Fallopian tube (tissue), 1 donor: Measurements from ENCODE around the gene SLC25A17.

DNA sequence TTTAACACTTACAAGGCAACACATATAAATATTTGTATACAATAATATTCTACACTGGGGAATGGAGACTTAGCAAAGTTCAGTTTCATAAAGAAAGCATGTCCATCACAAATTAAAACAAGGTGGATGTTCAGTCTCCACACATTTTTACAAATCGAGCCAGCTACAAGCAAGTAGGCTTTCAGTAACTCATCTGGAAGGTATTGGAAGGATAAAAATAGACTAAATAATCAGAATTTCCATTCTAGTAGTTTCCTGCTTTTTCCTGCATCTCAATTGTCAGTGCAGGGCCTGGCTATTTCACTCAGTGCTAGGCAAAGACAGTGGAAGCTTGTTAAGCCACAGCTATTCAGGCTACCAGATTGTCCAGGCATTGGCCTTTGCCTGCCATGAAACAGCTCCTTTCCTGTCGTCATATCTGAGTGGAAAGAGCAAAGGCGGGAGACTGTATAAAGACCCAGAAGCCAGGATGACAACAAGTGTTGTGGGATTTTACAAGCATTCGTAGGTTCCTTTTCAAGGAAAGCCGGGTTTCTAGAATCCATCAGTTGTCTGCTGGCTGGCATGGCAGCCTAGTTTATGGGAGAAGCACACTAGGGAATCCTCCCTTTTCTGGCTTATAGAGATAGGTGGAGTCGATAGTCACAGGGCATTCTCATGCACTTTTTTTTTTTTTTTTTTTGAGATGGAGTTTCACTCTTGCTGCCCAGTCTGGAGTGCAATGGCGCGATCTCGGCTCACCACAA, 2.1 kb upstream of the TNRC6B start:
- PRO-cap: unidirectional peak, plus-strand start at position 303 of the sequence

DNA sequence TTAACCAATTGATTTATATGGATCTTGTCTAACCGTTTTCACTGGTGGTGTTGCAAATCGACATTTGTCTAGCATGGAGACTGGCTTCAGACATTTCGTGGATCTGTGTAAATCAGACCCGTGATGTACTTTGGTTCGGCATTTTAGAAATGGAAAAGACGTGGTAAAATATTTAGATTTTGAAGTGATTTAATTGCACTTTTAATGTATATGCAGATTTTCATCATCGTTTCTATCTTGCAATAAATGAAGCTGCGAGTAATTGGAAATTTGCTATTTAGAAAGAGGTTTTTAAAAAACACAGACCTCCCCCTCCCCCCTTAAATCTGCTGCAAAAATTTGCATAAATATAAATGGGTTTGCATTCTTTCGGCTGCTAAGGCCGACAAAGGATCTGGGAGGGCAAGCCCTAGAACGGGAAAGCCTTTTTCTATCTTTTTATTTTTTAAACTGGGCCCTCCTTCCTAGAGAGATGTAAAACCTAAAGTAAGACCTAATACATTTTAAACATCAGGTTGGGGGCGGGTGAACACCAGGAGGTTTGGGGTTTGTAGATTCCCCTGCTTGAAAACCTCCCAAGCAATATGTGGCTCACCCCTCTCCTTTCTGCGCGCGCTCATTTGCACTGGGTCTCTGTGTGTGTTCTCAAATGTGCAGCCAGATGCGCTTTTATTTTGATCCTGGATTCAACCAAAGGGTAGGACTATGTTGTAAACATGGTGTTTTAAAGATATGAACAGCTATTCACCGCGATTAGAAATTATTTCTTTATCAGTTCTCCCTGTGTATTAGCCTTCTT, 639 bp downstream of the TNRC6B start:
- PRO-cap: unidirectional peak, plus-strand start at position 364 of the sequence; bidirectional peak, plus-strand start at position 672 of the sequence, minus-strand start at position 644 of the sequence

GRCh38 chr22:40220599-40221275, 43.0 kb downstream of the TNRC6B start:
- PRO-cap: no peak

DNA sequence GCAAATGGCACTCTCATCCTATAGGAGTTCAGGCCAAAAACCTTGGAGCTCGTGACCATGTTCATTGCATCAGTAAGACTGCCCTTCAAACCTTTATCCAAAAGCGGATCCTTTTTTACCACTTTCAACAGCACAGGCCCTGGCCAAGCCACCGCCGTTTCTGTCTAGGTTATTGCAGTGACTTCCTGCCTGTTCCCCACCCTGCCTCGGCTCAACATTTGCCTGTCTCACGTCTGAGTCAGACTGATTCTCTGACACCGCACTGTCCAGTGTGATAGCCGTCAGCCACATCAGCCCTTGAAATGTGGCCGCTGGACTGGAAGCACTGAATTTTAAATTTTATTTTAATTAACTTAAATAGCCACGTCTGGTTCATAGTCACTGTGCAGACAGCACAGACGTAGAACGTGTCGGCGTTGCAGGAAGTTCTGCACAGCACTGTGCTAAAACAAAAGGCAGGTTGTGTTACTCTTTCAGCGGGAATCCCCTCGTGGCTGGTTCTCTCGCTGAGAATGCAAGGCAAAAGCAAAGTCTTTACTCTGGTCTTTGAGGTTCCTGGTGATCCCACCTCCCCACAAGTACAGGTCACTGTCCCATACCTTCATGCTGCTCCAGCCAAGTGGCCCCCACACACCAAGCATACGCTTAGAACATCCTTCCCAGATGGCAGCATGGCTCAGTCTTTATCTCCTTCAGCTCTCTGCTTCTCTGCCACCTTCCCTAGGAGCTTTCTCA, 56.2 kb upstream of the ADSL start:
- PRO-cap: no peak

DNA sequence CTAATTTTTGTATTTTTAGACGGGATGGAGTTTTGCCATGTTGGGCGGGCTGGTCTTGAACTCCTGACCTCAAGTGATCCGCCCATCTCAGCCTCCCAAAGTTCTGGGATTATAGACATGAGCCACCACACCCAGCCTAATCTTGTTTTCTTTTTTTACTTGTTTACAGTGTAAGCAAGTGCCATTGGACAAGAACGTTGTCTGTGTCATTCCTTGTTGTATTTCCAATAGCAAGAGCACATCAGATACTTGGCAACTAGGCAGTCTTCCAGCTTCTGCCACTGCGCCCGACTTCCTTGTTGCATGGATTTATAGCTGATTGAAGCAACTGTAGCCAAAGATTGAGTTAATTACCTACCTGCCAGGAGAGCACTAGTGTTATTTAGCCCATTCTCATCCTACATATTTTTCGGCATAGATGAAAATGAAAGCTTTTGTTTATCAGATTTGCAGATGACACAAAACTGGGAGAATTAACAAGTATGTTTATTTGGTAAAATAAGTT, 3.0 kb upstream of the SGSM3 start:
- PRO-cap: no peak

DNA sequence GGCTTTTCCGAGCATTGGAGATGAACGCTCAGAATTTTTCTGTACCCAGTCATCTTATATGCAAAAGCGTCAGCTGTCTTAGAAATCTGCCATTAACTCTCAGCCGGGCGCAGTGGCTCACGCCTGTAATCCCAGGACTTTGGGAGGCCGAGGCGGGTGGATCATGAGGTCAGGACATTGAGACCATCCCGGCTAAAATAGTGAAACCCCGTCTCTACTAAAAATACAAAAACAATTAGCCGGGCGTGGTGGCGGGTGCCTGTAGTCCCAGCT, 78.4 kb downstream of the SGSM3 start:
- PRO-cap: no peak

GRCh38 chr22:40534850-40535159, 101.7 kb downstream of the MRTFA start:
- PRO-cap: no peak

- PRO-cap: no peak
Observed at GRCh38 chr22:40818311-40819147, 617 bp downstream of the SLC25A17 start.

DNA sequence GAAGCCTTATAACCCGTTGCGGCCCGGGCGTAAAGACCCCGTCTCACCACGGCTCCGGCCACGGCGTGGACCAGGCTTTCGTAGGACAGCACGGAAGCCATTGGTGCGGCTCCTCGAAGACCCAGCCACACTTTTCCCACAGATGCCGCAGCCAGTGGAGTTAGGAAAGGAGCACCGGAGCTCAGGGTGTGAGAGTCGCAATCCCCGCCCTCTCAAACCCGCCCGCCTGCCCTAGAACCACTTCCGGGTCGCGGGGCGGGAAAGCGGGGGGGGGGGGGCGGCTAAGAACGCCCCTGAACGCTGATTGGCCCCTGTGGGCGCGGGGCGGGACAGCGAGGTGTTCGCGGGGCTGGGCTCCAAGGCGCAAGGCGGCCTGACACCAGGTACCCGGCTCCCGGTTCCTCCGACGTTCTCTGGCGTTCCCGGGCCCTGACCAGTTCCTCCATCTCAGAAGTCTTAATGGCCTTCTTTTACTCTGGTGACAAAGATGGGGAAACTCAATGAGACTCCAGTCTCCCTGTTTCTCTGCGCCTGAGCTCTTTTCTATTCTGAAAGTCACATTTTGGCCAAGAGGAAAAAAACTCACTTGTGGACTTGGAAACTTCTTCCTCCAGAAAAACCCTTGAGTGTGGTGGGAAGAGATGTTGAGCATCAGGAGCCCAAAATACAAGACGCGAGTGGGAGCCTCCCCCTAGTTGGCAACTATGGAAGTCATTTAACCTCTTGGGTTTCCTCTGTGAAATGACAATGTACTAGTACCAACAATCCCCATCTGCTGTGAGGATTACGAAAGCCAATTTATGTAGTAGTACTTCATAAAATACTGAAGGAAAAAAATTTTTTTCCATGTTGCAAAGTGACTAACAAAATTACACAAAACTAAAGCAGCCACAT, at the start of gene SLC25A17:
Gene SLC25A17, minus strand, starts transcription at position 199 of the 894 bp plus-strand sequence.
- PRO-cap: bidirectional peak, plus-strand start at position 340 of the sequence, minus-strand start at position 233 of the sequence

- PRO-cap: no peak
Observed at GRCh38 chr22:40835345-40835716, 16.2 kb upstream of the SLC25A17 start.

DNA sequence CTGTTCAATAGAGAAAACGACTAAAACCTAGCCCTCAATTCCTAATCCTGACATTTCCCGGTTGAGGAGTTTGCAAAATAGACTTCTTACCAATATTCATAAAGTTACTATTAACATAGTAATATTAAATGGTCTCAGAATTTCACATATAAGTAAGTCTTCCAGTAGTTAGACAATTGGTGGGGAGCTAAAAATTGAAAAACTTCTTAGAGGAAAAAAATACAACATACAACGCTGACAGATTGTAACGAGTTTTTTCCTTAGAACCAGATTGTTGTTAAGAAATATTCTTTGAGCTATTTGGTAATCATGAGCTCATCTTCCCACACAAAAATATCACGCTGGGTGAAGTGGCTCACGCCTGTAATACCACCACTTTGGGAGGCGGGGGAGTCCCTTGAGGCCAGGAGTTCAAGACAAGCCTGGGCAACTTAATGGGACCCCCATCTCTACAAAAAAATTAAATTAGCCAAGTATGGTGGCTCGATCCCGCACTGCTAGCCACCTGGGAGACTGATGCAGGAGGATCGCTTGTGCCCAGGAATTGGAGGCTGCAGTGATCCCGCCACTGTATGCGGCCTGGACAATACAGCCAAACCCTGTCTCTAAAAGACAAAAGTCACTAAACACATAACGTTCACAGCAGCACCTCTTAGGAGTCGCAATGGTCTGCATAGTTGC, 1.5 kb downstream of the ST13 start:
- PRO-cap: no peak

DNA sequence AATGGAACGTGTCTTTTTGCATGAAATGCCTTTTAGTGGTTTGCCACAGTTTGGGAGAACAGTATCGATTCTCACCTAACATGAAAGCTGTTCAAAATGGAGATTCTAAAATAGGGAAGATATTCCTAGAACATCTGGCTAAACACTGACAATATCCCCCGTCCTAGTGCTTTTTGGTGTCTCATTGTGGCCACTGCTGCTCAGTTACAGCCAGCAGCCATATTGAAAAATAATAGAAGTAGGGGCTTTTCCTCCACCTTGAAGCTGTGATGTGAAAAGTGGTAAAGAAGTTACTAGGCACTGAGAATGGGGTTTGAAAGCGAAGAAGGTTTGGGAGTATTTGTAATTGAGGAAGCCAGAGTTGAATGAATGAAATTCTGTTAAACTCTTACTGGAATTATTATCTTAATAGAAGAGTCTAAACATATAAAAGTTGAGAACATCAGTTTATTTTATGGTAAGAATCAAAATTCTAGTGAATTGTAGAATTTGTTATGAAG, 1.1 kb downstream of the RBX1 start:
- PRO-cap: no peak

GRCh38 chr22:41178980-41179581, 26.0 kb upstream of the L3MBTL2 start:
- PRO-cap: no peak

DNA sequence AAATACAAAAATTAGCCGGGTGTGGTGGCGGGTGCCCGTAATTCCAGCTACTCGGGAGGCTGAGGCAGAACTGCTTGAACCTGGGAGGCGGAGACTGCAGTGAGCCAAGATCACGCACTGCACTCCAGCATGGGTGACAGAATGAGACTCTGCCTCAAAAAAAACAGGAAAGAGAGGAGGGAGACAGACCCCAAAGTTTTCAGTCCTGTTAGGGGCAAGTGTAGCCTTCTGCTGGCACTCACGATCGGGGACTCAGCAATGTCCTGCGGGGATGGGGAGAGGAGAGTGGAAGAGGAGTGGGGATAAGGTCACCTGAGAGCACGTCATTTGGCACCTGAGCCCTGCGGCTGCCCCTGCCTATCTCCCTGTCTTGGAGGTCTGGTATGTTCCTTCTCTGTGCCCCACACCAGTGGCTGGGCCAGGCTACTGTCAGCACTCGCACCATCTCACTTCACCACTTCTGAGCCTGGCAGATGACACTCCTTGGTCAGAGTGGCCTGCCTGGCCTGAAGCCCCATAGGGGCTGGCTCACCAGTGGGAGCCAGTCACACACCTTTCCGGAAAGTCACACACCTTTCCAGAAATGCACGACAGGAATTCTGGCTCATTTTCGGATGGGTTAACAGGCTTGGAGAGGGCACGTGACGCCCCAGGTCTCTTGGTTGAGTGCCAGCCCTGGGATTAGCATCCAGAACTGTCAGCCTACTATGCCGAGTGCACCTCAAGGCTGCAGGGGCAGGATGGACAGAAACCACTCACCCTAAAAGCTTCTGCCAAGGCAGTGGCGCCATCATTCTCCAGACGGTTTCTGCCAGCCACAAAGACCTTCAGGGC, 20.2 kb upstream of the CHADL start:
- PRO-cap: no peak

DNA sequence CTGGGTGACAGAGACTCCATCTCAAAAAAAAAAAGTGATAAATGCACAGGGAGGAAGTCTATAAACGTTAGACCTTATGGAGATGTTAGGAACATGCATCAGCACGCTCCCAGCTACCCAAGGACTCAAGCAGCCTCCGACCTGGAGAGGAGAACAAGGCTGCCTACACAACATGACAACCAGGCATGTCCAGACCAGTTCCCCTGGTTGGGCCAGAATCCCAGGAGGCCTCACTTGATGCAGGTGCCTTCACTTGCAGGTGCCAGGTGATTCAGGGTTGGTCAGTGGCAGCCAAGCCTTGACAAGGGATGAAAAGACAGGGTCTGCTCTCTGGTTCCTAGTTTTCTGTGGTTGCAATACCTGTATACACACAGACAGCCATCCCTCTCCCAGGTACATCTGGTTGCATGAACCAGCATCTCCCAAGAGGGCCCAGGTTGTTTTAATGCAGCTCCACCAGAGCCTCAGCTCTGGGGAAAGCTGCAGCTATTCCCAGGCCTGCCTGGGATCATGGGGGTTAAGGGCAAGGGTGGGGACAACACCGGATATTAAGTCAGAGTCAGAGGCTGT, 5.8 kb downstream of the RANGAP1 start:
- PRO-cap: bidirectional peak, plus-strand start at position 279 of the sequence, minus-strand start at position 127 of the sequence

DNA sequence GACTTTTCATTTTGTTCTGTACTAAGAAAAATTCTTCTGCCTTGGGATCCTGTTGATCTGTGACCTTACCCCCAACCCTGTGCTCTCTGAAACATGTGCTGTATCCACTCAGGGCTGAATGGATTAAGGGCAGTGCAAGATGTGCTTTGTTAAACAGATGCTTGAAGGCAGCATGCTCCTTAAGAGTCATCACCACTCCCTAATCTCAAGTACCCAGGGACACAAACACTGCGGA, 6.1 kb upstream of the ZC3H7B start:
- PRO-cap: no peak

DNA sequence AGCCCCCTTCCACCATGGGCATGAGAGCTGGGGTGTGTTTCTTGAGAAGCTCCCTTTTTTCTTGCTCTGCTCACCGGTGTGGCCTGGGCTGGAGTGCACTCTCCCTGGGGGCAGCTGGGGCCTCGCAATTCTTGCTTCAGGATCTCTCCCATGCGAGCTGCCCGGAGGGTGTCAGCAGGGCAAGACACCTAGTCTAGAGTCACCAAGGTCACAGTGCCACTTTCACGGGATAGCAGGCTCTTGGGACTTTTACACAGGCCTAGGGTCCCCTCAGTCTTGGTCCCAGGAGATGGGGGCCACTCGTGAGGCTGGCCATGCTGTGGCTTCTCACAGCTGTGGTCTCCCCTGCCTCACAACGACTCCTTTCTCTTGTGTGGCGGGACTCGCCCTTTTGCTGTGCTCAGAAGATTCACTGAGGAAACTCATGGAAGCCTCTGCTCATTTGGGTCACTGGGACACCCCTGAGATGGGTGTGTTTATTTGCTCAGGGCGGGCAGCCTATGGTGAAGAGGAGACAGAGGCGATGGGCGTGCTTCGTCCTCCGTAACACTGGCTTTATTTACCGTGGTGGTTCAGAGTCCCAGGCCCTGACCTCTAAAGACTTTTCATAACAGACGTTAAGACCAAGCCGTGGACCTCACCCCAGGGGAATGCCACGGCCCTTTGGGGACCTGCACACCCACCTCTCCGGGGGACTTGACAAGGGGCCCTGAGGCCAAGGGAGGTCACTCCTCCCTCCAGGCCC, 15.4 kb downstream of the TEF start:
- PRO-cap: unidirectional peak, plus-strand start at position 617 of the sequence

DNA sequence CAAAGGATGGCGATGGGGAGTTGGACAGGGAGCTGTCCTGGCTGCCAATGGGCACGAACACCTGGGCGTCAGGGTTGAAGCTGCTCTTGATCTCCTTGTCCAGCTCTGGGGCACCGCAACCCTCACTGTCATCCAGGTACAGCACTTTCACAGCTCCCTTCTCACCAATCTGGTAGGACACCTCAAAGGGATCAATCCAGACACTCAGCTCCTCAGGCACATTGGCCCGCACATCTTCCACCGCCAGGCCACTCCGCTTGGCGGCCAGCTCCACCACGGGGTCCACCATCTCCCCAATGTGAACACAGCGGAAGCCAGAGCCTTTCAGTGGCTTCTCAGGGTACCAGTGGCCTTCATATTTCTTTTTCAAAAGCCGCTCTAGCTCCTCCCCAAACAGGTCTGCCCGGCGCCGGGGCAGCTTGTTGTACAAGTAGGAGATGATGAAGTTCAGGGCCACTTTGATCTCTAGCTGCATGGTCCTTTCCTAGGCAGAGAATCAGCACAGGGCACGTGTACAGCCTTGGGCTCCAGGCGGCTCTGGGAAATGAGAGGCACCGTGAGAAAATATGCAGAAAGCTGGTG, 9.6 kb downstream of the TOB2 start:
- PRO-cap: no peak

- PRO-cap: no peak
Observed at GRCh38 chr22:41524501-41525713, 19.4 kb downstream of the POLR3H start.

GRCh38 chr22:41673857-41674567, 14.7 kb downstream of the SNU13 start:
- PRO-cap: no peak